Caco-2 (cell line): ENCODE measurements around the genes OR2C1 and CLUAP1.

- PRO-cap: no peak
- RRBS: 84% methylated on average over 2 of the region's 16 CpGs
Observed at GRCh38 chr16:3180518-3180836, 45.6 kb downstream of the ZNF213 start.

DNA sequence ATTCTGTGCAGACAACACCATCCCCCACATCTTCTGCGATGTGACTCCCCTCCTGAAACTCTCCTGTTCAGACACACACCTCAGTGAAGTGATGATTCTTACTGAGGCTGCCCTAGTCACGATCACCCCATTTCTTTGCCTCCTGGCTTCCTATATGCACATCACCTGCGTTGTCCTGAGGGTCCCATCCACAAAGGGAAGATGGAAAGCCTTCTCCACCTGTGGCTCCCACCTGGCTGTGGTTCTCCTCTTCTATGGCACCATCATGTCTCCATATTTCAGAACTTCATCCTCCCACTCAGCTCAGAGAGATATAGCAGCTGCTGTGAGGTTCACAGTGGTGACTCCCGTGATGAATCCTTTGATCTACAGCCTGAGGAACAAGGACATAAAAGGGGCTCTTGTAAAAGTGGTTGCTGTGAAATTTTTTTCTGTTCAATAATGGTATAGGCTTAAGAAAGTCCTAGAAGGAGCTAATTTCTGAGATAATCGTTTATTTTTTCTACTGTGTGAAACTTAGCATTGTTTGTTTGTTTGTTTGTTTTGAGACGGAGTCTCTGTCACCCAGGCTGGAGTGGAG is 18.8 kb downstream of the ZNF200 start:
- PRO-cap: no peak
- RRBS: no CpG with 5 or more reads among the region's 6 CpGs

- PRO-cap: no peak
- RRBS: no CpG with 5 or more reads among the region's 5 CpGs
Observed at GRCh38 chr16:3355532-3356155, at the start of gene OR2C1. Gene OR2C1, plus strand, starts transcription at chr16:3355889.

- PRO-cap: no peak
- RRBS: no CpG with 5 or more reads among the region's 14 CpGs
Observed at GRCh38 chr16:3479516-3480033, 15.7 kb downstream of the C16orf90 start.

DNA sequence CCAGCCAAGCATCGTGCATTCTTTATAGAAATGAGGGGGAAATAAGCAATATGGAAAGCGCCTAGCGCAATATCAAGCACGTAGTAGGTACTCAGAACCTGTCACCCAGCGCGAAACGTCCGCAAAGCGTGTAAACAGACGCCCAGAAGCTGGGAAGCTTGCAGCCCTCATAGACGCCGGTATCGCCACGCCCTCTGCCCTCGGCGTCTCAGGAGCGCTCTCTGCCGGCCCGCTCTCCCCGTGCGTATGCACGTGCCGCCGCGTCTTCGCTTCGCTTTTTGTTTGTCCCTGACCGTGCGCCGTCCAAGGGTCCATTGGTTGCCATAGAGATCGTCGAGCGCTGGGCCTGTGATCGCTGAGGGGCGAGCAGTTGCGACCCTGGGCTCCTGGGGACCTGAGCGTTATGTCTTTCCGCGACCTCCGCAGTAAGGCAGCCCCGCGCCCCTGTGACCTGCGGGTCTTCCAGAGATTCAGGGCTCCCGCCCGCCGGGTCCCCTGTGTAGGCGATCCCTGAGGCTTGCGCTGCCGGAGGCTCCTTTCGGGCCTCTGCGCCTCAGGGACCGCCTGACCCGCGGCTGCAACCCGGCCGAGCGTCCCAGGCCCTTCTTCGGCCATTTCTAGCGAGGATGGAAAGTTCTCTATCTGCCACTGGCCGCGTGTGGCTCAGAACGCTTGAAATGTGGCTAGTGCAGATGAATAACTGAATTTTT is at the start of gene CLUAP1:
TSS of gene CLUAP1 (plus strand) at position 340 of the 710 bp plus-strand sequence.
- PRO-cap: bidirectional peak, plus-strand start at position 369 of the sequence, minus-strand start at position 189 of the sequence; bidirectional peak, plus-strand start at position 610 of the sequence, minus-strand start at position 550 of the sequence
- RRBS: 3% methylated on average over 17 of the region's 62 CpGs

- PRO-cap: no peak
- RRBS: no CpG with 5 or more reads among the region's 4 CpGs
Observed at GRCh38 chr16:3536338-3536741, 35.5 kb downstream of the CLUAP1 start.

DNA sequence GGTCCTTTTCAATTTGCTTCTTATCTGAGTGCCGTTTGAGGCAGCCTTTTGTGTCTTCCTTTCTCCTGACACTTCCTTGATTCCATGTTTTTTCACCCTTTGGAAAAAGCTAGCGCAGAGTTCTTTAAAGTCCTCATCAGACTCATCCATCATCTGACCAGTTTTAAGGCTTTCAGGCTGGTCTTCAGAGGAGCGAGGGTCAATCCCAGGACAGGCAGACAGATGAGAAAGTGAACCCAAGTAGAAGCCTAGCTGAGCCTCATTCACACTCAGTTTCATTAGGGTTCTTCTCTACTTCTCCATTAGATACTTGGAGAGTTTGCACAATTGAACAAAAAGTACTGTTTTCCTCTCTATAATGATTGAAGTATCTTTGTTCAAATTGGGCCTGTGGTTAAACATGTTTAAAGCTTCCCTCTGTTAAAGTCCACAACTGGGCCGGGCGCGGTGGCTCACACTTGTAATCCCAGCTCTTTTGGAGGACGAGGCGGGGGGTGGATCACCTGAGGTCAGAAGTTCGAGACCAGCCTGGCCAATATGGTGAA is 2.6 kb downstream of the SLX4 start:
- PRO-cap: no peak
- RRBS: no CpG with 5 or more reads among the region's 9 CpGs

GRCh38 chr16:3622009-3622356 is 10.6 kb upstream of the SLX4 start:
- PRO-cap: no peak
- RRBS: no CpG with 5 or more reads among the region's 8 CpGs

DNA sequence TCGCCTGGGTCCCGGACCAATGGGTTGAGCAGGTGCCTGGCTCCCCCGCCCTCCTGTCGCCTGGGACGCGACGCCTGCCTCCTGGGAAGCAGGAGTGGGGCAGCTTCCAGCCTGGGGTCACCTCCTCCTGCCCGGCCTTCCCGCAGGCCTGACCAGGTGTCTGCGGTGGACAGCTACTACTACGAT is 1.9 kb downstream of the DNASE1 start:
- PRO-cap: no peak
- RRBS: no CpG with 5 or more reads among the region's 11 CpGs

DNA sequence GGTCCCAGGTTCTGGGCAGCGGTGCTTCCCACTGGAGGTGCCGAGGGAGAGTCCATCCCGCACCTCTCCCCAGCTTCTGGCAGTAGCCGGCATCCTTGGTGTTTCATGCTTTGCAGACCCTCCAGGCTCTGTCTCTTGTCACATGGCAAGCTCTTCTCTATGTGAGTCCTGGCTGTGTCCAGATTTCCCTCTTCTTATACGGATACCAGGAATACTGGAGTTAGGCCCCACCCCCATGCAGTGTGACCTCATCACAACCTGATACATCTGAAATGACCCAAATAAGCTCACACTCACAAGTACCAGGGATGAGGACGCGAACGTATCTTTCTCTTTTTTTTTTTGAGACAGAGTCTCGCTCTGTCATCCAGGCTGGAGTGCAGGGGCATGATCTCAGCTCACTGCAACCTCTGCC is 23.3 kb downstream of the TRAP1 start:
- PRO-cap: no peak
- RRBS: no CpG with 5 or more reads among the region's 9 CpGs

GRCh38 chr16:3725442-3726696 is 8.5 kb upstream of the TRAP1 start:
- PRO-cap: no peak
- RRBS: no CpG with 5 or more reads among the region's 43 CpGs

DNA sequence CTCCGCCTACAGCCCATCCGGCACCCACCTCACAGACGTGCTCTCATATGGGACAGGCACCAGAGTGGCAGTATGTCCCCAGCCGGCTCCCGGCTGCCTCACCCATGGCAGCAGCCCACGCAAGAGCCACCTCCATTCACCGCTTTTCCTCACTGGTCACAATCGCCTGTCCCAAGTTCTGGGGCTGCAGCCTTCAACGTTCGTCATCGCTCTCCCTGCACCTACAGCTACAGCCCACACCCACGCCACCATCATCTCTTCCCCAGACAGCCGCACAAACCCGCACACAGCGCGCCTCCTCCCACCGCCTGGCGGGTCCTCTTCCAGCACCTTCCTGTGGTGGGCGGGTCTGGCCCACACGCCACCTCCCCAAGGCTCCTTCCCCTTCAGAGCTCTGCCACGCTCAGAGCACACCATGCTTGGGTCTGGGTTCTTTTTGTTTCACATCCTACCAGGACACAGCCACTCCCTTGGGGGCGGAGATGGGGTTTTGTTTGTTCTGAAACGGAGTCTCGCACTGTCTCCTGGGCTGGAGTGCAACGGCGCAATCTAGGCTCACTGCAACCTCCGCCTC is 17.6 kb upstream of the TRAP1 start:
- PRO-cap: no peak
- RRBS: 95% methylated on average over 3 of the region's 27 CpGs

- PRO-cap: bidirectional peak, plus-strand start at chr16:3880860, minus-strand start at chr16:3880698
- RRBS: 2% methylated on average over 37 of the region's 46 CpGs
Observed at GRCh38 chr16:3880786-3881107, 234 bp upstream of the CREBBP start.

GRCh38 chr16:3945771-3946077 is 65.2 kb upstream of the CREBBP start:
- PRO-cap: no peak
- RRBS: no CpG with 5 or more reads among the region's 3 CpGs

GRCh38 chr16:4183269-4184403 is 58.2 kb downstream of the SRL start:
- PRO-cap: bidirectional peak, plus-strand start at chr16:4183409, minus-strand start at chr16:4183155; bidirectional peak, plus-strand start at chr16:4184075, minus-strand start at chr16:4183958
- RRBS: 7% methylated on average over 80 of the region's 118 CpGs

GRCh38 chr16:4212859-4213540 is 28.9 kb downstream of the SRL start:
- PRO-cap: no peak
- RRBS: no CpG with 5 or more reads among the region's 5 CpGs

DNA sequence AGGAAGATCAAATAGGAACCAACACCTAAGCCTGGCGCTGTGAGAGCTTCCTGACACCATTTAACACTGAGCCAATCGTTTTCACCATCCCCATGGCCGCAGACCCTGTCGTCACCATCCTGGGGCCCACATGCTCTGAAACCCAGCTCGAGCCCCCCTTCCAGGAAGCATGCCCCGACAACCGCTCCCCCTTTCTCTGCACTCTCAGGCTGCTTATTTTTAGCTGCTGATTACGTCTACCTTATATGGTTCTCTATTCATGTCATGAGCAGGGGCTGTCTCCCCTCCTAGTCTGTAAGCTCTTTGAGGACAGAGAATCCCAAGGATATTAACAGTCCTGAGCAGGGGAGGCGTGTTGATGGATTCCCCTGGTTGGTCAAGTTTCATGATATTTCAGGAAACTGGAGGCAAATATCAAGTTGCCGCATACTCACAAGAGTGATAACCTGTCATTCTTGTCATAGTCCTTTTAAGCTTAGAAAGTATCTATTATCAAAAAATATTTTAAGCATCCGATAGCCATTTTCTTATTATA is 10.4 kb downstream of the SRL start:
- PRO-cap: no peak
- RRBS: no CpG with 5 or more reads among the region's 11 CpGs

GRCh38 chr16:4244175-4244820 is 2.4 kb upstream of the SRL start:
- PRO-cap: unidirectional peak, plus-strand start at chr16:4244713
- RRBS: no CpG with 5 or more reads among the region's 9 CpGs

DNA sequence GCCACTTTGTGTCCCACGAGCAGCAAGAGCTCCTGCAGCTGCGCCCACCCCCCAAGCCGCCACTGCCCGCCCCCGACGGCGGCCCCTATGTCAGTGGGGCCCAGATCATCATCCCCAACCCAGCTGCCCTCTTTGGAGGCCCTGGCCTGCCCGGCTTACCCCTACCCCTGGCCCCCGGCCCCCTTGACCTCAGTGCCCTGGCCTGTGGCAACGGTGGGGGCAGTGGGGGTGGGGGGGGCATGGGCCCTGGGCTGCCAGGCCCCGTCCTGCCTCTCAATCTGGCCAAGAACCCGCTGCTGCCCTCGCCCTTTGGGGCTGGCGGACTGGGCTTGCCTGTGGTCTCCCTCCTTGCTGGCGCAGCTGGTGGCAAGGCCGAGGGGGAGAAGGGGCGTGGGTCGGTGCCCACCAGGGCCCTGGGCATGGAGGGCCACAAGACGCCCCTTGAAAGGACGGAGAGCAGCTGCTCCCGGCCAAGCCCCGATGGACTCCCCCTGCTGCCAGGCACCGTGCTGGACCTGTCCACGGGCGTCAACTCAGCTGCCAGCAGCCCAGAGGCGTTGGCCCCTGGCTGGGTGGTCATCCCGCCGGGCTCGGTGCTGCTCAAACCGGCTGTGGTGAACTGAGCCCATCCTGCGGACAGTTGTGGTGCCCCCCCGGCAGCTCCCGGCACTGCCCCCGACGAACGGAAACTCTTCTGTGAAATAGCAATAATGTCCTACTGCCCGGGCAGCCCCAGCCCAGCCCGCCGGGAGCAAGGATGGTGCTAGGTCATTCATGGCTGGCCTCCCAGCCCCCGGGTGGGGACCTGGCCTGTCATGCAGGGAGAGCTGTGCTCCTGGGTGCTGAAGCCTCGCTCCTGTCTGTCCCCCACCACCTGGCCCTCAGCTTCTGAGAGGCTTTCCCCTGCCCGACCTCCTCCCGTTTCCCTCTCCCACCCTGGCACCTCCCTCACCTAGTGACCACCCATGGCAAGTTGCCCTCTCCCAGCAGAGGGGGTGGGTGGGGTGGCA is 13.9 kb downstream of the PAM16 start:
- PRO-cap: no peak
- RRBS: 97% methylated on average over 5 of the region's 43 CpGs

- PRO-cap: no peak
- RRBS: no CpG with 5 or more reads among the region's 16 CpGs
Observed at GRCh38 chr16:4364926-4365625, 6.6 kb upstream of the VASN start.